ENCODE measurements around the genes FGA, PDGFC and ETFDH.

DNA sequence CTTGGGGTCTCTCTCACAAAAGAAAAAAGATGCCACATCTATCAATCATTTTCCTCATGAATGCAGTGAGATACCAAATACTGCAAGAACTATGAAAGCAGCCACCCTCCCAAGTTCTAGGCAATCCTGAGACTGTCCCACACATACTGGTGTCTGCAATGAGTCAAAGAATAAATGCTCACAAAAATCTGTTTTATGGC is 84.8 kb downstream of the DCHS2 start:
- PRO-cap, 4 experiments: no peak in any of the 4 experiments
- RAMPAGE, long total RNA, 2 experiments: no peak in any of the 2 experiments

GRCh38 chr4:154569346-154569945 is 6.6 kb downstream of the FGB start:
- PRO-cap, 4 experiments: peak in 4 of 4 experiments; most common plus-strand start chr4:154569788 (in 4); most common minus-strand start chr4:154569577 (in 1)
- RAMPAGE, long total RNA, 2 experiments: start-site peak on the plus strand in 2 of 2 experiments, at chr4:154569189-154569791 at its widest, 34,626 to 40,205 reads per replicate

DNA sequence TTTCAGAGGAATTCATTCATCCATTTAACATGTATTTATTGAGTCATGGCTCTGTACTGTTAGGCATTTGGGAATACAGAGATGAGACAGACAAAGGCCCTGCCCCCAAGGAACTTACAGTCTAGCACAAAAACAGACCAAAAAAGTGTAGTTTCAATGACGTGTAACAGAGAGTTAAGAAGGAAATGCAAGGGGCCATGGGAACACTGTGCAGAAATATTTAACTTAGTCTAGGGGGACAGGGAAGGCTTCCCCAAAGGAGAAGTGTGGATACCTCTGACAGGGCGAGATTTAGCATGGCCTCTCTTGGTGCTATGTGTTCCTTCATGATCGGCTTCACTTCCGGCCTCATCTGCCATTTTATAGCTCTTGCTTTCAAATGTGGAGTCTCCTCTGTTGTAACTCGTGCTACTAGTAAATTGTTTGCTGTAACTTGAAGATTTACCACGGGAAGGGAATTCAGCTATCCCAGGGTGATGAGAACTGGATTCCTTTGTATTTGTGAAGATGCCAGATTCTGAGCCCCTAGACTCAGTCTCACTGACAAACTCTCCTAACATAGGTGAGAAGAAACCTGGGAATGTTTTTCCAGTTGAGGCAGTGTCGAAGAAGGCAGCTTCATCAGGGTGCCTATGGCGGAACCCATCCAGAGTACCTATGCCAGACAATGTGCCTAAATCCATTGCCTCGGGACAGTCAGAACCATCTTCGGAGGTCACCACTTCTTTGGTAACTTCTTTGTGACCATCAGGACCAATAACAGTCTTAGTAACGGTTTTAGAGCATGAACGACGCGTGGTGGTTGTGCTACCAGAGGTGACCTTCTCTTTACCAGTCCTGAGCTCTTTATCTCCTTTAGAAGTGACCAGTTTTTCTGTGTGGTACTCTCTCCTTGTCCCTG is 5.0 kb downstream of the FGA start:
- PRO-cap, 4 experiments: peak in 4 of 4 experiments; most common plus-strand start position 591 of the sequence (in 2); most common minus-strand start position 827 of the sequence (in 2)
- RAMPAGE, long total RNA, 2 experiments: start-site peak on the plus strand in 1 of 2 experiments, centred at positions 214 to 809 of the sequence, 14 to 112 reads per replicate

DNA sequence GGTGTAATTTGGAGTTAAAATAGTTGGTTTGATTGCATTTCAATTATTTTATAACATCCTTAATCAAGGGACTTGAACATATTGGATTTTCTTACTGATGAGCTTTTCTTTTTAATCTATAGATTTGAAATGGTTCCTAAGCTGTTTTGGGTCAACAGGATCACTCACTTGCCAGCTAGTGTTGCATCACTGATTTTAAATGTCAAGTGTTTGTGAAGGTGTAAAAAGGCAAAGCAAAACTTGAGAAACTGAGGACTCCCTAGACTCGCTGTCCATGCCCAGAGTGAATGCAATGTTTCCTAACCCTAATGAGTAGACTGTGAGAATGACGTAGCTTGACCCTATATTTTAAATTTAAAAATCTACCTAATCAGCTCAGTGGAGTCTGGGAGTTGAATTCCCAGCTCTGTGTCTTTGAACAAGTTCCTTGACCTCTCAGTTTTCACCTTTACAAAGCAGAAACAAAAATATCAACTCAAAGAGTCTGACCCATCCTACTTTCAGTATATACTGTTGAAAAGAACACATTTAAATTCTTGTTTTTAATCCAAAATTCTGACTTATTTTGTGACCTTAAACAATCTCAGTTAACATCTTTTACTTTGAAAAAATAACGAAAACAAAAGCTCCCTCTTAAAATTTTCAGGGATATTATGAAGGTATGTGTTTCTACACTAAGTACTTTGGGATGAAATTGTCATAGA is 2.4 kb downstream of the FGA start:
- PRO-cap, 4 experiments: peak in 4 of 4 experiments; most common plus-strand start position 378 of the sequence (in 4); most common minus-strand start position 285 of the sequence (in 2)
- RAMPAGE, long total RNA, 2 experiments: no peak in any of the 2 experiments

GRCh38 chr4:154590312-154591084 is at the start of gene FGA:
Gene FGA, minus strand, starts transcription at chr4:154590742.
- PRO-cap, 4 experiments: peak in 4 of 4 experiments; most common plus-strand start chr4:154590941 (in 3); most common minus-strand start chr4:154590742 (in 4)
- RAMPAGE, long total RNA, 2 experiments: start-site peak on the minus strand in 1 of 2 experiments, at chr4:154590645-154590744 at its widest, 40,595 reads per replicate

DNA sequence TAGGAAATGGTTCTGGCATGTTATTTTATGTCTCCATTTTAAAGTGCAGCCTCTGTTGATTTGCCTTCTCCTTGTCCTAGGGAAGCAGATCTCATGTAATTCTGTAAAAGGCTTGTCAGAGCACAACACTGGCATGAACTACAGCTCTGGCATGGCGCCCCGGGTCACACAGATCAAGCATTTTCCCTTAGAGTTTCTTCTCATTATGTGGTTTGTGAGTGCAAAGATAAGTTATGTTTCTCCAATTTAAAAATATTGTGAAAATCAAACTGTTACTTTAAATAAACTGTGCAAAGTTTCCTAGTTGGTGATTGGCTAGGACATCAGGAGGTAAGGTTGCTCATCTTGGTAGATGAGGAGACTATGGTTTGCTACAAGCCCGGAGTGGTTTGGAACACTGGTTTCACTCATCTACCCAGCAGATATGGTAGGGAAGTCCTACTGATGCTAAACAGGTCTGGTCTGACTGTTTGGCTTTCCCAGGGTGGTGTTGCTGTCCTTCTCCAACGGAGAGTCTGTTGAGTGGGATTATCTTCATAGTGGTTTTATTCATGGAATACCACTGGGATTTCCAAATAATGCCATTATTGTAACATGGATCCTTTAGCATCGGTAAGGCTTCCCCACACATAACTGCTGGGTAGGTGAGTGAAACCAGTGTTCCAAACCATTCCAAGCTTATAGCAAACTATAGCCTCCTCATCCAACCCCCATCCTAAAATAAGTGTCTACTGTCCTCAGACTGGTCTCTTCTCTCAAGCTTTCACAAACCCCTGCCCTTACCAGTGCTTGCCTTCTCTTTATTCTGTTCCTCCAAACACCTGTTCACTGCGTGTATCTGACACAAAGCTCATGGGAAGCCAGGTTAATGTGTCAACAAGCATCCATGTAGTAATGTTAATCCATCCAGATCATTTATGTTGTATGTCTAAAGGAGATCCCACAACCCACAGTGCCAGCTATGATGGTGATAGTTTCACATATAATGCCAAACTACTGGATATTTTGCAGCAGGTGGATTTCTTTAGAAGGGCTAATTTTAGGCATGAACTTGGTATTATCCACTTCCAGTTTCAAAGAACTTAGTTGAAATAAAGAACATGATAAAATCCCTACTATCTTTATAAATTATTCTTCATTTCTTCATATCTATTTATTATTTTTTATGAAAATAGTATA is 6.6 kb downstream of the FGG start:
- PRO-cap, 4 experiments: peak in 4 of 4 experiments; most common plus-strand start position 920 of the sequence (in 2); most common minus-strand start position 335 of the sequence (in 4)
- RAMPAGE, long total RNA, 2 experiments: no peak in any of the 2 experiments

DNA sequence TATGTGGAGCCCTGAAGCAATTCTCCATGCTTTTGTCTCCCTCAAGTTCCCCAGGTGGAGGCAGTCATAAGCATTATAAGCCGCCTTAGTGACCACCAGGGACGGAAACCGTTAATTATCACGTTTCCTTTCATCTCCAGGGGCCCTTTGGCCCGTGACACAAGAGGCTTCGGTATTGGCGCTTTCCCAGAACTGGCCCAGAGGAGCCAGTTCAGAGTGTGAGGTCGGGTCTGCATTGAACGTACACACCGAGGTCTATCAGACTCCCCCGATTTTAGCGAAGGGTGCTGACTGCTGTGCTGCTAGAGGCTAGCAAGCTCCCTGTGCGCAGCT is 2.0 kb upstream of the LRAT start:
- PRO-cap, 4 experiments: no peak in any of the 4 experiments
- RAMPAGE, long total RNA, 2 experiments: no peak in any of the 2 experiments

DNA sequence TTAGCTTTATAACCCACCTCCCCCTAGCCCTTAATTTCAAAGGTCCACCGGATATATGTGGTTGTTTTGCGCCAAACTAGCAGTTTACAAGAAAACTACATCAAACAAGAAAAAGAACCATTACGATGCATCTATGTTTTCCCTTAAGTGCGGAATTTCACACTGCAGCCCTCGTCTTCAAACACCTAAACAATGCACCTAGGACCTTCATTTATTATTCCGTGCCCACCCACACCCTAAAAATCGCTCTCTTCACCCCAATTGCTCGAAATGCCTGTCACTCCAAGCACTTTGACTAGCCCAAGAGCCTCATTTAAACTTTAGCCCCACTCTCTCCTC is 255 bp upstream of the RBM46 start:
- PRO-cap, 4 experiments: no peak in any of the 4 experiments
- RAMPAGE, long total RNA, 2 experiments: no peak in any of the 2 experiments

DNA sequence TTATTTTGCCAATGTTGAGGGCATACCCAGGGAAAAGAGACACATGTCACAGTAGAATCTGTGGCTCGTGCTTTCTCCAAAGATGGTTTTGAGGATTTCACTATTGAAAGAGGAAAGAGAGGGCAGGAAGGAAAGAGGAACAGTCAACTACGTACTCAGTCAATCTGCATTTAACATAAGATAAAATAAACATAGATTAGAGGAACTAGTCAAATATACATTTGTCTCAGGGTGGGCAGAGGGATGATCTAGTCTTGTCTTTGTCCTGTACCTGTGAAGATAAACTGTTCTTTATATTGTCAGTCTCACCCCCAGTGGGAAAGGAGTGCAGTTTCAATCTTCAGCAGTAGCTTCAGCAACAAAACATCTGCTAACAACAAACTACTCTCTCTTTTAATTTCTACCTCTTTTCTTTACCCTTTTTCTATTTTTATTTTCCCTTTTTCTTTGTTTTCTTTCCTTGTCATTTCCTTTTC is 51.6 kb upstream of the GUCY1A1 start:
- PRO-cap, 4 experiments: peak in 1 of 4 experiments; most common plus-strand start position 366 of the sequence (in 1)
- RAMPAGE, long total RNA, 2 experiments: no peak in any of the 2 experiments

GRCh38 chr4:156968572-156969149 is 2.9 kb downstream of the PDGFC start:
- PRO-cap, 4 experiments: no peak in any of the 4 experiments
- RAMPAGE, long total RNA, 2 experiments: no peak in any of the 2 experiments

DNA sequence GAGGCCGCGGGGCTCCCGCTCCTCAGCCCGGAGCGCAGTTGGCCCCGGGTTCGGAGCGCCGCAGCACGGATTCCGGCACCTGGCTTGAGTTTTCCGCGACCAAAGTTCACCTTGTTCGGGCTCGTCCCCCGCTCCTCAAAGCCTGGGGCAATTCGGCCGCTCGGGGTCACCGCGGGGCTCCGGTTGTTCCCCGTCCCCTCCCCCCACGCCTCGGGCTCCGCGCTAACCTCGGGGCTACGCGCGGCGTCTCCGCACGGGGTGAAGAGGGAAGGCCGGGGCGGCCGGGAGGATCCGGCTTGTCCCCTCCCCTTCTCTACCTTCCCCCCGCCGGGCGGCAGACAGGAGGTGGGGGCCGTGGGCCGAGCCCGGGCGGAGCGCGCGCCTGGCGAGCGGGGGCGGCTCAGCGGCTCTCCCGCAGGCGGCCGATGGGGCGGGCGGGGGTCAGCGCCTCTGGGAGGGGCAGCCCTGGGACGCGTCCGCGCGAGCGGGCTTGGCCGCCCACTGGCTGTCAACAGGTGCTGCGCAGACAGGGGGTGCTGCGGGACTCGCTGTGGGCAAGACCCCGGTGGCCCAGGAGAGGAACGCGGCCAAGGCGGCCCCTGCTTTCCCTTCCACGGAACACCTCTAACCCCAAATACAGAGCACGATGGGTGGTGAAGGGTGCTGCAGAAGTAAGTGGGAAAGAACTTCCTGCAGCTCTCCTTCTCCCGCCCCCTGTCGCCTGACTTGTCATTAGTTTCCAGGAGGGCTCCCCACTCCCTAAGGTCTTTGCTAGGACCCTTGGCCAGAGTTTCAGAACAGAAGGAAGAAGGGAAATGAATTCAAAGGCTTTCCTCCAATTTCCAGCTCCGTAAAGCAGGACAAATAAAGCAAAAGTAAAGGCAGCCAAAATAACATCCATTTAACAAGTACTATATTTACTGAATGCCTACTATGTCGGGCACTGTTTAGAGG is at the start of gene PDGFC:
TSS of gene PDGFC (minus strand) at position 260 of the 954 bp plus-strand sequence.
- PRO-cap, 4 experiments: peak in 4 of 4 experiments; most common plus-strand start position 417 of the sequence (in 4); most common minus-strand start position 677 of the sequence (in 4)
- RAMPAGE, long total RNA, 2 experiments: no peak in any of the 2 experiments

GRCh38 chr4:157005149-157005539 is 33.5 kb upstream of the PDGFC start:
- PRO-cap, 4 experiments: peak in 4 of 4 experiments; most common minus-strand start chr4:157005344 (in 4)
- RAMPAGE, long total RNA, 2 experiments: no peak in any of the 2 experiments

DNA sequence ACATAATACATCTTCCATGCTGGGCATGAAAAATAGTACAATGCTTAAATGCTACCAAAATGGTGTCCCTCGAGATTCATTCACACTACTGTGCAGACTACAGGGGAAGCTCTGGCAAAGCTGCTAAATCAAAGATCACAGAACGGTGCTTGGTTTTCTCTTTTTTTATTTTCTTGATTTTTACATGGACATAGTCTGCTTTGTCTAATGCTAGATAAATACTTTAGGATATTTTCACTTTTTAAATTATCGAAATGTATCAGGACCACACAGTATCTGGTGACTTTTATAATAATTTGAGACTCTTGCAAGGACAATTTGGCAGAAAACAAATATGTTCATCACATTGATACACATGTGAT is 7.7 kb downstream of the GASK1B start:
- PRO-cap, 4 experiments: no peak in any of the 4 experiments
- RAMPAGE, long total RNA, 2 experiments: no peak in any of the 2 experiments

DNA sequence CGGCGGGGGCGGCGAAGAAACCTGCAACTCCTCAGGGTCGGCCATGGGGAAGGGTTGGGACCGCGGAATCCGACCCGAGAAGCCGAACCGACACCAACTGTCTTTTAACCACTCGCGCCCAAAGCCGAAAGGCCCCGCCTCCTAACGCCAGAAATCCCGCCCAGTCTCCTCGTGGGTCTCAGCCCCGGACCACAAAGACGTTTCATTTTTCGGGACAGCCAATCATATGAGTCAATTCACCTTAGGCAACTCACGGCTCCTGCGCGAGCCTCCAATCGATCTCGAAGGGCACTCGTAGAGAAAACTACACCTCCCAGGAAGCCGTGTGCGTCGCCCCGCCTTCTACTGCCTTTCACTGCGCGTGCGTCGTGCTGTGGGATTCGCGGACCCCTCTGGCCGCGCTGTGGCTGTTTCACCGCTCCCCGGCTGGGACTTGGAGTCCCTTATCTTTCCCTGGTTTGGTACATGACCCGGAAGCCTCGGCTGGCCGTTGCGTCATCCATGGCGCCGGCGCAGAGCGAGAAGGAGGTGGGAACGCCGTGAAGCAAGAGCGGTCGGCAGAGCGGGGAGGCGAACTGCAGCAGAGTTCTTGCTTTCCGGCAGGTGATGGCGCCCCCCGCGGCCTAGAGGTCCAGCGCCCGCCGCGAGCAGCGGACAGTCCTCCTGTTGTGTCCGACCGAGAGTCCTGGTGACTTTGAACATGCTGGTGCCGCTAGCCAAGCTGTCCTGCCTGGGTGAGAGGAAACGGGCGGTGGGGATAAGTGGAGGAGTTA is at the start of gene ETFDH:
TSS of gene ETFDH (plus strand) at position 540 of the 773 bp plus-strand sequence.
- PRO-cap, 4 experiments: peak in 4 of 4 experiments; most common plus-strand start position 560 of the sequence (in 4); most common minus-strand start position 435 of the sequence (in 4)
- RAMPAGE, long total RNA, 2 experiments: start-site peak on the plus strand in 2 of 2 experiments, centred at positions 518 to 521 of the sequence, 2,122 to 2,746 reads per replicate; start-site peak on the minus strand in 2 of 2 experiments, centred at positions 111 to 294 of the sequence, 8 to 38 reads per replicate

- PRO-cap, 4 experiments: no peak in any of the 4 experiments
- RAMPAGE, long total RNA, 2 experiments: no peak in any of the 2 experiments
Measured at GRCh38 chr4:158686223-158686818, 14.2 kb downstream of the ETFDH start.

DNA sequence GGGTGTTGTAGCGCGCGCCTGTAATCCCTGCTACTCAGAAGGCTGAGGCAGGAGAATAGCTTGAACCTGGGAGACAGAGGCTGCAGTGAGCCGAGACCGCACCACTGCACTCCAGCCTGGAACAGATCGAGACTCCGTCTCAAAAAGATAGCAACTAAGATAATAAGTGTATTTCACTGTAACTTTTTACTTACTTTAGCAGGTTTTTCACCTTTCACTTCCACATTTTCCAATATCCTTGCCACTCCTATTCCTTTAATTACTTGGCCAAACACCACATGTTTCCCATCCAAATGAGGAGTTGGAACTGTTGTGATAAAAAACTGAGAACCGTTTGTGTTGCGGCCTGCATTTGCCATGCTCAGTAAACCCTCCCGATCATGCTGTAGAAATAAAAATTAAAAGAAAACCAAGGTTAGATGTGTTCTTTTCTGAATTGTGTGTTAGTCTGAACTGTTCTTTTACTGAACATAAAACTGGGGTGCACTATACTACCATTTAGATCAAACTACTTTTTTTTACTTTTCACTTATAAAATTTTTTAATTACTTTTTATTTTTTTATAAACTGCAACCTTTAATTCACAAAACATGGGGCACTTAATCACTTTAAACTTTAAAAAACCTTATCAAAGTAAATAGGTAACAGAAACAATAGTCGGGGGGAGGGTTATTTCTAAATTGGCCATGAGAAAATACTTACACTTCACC is 6.2 kb downstream of the PPID start:
- PRO-cap, 4 experiments: no peak in any of the 4 experiments
- RAMPAGE, long total RNA, 2 experiments: no peak in any of the 2 experiments

GRCh38 chr4:158722233-158722745 is 907 bp downstream of the PPID start:
- PRO-cap, 4 experiments: peak in 2 of 4 experiments; most common plus-strand start chr4:158722556 (in 2)
- RAMPAGE, long total RNA, 2 experiments: no peak in any of the 2 experiments

DNA sequence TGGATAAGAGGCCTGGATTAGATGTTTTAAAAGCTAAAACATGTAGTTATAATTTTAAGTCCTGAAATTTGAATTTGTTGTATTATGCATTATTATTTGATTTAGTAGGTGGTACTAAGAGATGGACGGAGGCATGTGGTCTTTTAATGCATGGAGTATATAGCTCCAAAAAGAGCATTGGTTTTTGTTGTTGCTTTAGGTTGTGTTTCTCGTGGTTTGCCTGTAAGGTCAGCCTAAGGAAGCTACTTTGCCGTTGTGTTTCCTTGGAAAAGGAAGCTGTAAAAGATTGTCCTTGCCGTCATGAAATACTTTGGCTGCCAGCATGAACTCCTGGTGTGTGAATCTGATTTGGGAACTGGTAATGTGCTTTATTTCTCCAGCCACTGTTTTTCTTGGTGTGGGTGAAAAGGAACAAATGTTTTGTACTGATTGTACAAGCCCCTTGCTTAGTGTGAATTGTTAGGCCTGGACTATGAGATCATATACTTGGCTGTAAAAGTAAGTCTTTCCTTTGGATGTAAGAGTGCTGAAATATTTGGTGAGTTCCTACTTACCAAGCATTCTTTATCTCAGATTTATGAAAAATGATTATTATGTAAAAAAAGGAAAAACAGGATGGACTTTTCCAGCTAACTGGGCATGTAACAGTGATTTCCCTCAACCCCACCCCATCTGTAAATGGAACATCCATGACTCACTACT is 6.2 kb downstream of the FNIP2 start:
- PRO-cap, 4 experiments: peak in 2 of 4 experiments; most common minus-strand start position 394 of the sequence (in 2)
- RAMPAGE, long total RNA, 2 experiments: no peak in any of the 2 experiments

DNA sequence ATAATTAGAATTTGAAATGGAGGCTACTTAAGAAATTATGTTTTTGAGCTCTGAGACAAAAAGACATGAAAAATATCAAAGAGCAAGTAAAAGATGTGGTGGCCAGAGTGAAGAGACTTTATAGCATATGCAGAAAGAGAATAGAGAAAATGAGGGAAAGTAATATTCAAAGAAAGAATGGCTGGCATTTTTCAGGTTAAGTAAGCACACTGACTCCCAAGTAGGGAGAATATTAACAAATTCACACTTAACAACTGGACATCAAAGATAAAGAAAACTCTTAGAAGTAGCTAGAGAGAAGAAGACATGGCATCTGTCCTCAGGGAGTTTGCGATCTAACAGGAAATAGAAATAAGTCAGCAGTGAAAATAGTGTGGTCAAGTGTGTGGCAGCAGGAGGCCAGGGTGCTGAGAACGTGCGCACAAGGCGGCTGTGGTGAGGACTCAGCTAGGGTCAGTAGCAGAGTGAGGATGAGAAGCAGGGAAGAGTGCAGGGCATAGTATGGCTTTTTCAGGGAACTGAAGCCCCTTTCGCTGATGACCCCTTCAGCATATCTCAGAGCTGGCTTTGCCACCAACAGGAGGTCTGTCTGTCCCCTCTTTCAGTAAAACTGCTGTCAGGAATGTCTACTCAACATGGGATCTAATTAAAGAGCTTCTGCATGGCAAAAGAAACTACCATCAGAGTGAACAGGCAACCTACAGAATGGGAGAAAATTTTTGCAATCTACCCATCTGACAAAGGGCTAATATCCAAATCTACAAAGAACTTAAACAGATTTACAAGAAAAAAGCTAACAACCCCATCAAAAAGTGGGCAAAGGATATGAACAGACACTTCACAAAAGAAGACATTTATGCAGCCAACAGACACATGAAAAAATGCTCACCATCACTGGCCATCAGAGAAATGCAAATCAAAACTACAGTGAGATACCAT is 110.4 kb downstream of the FNIP2 start:
- PRO-cap, 4 experiments: no peak in any of the 4 experiments
- RAMPAGE, long total RNA, 2 experiments: no peak in any of the 2 experiments

DNA sequence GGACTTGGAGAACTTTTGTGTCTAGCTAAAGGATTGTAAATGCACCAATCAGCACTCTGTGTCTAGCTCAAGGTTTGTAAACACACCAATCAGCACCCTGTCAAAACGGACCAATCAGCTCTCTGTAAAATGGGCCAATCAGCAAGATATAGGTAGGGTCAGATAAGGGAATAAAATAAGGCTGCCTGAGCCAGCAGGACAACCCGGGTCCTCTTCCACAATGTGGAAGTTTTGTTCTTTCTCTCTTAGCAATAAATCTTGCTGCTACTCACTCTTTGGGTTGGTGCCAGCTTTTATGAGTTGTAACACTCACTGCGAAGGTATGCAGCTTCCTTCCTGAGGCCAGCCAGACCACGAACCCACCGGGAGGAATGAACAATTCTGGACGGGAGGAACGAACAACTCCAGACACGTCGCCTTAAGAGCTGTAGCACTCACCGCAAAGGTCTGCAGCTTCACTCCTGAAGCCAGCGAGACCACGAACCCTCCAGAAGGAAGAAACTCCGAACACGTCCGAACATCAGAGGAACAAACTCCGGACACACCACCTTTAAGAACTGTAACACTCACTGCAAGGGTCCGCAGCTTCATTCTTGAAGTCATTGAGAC is 287.8 kb downstream of the RAPGEF2 start:
- PRO-cap, 4 experiments: no peak in any of the 4 experiments
- RAMPAGE, long total RNA, 2 experiments: no peak in any of the 2 experiments

All from right lobe of liver (tissue), 4 donors.